Thoracic aorta (tissue), 1 donor: ENCODE results near the genes LILRB4, KIR3DL2, RDH13 and KMT5C.

DNA sequence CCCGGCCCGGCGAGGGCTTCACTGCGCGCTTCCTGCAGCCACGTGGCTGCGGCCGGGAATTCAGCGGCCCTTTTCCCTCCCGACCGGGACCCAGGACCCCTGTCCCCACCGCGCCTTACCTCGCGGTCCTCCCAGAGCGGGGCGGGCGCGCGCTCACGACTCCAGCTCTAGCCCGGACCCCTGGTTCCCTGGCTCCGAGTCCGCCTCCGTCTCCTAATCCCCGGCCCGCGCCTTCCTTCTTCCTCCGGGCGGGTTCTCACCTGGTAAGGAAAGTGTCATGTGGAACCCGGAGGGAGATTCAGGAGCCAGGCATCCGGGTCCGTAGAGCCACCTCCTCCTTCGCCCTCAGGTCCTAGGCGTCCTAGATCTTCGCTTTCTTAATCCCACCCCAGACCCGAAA, 1.7 kb downstream of the CDC42EP5 start:
- RAMPAGE, long total RNA, result no peak

DNA sequence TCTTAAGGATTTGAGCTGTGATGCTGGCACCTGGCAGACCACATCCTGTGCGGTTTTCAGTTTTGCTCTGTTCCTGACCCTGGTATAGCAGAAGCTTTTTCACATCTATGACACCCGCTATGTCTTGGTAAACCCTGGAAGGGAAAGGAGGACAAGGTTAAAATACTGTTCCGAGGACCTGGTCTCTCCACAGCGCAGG, 4.9 kb upstream of the LAIR2 start:
- RAMPAGE, long total RNA, result no peak

GRCh38 chr19:54532537-54533034, 30.0 kb downstream of the LAIR2 start:
- RAMPAGE, long total RNA, result no peak

GRCh38 chr19:54624189-54624715, 6.0 kb upstream of the LILRB1 start:
- RAMPAGE, long total RNA, result no peak

GRCh38 chr19:54662511-54663165, at the start of gene LILRB4:
Gene LILRB4, plus strand, starts transcription at chr19:54662985.
- RAMPAGE, long total RNA, result start-site peak on the plus strand at chr19:54662943-54663021, 61 reads

DNA sequence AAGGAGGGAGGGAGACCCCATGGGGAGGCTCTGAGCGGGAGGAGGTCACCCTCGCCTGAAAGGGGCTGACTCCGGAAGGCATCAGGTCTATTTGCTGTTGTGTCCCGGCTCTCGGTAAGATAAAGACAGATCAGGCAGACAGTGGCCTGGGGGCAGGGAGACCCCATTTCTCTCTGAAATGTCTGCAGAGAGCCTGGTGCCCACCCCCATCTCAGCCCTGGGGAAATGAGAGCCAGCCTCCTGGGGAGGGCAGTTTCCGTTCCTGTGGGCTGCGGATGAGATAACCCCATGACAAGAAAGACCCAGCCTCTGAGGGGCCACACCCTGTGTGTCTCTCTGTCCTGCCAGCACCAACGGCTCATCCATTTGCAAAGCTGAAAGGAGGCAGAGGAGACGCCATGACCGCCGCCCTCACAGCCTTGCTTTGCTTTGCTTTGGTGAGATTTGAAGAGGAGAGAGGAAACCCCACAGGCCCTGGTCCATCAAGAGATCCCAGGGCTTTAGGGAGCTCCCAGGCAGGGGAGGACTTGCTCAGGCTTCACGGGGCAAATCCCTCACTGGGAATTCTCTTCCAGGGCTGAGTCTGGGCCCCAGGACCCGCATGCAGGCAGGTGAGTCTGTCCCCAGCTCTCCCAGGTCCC, 28.1 kb upstream of the KIR3DL3 start:
- RAMPAGE, long total RNA, result no peak

- RAMPAGE, long total RNA, result no peak
Measured at GRCh38 chr19:54850341-54850792, at the start of gene KIR3DL2. Gene KIR3DL2, plus strand, starts transcription at chr19:54850443.

GRCh38 chr19:55062900-55063488, at the start of gene RDH13:
Gene RDH13, minus strand, starts transcription at chr19:55063148.
- RAMPAGE, long total RNA, result start-site peak on the minus strand at chr19:55063117-55063132, 29 reads

DNA sequence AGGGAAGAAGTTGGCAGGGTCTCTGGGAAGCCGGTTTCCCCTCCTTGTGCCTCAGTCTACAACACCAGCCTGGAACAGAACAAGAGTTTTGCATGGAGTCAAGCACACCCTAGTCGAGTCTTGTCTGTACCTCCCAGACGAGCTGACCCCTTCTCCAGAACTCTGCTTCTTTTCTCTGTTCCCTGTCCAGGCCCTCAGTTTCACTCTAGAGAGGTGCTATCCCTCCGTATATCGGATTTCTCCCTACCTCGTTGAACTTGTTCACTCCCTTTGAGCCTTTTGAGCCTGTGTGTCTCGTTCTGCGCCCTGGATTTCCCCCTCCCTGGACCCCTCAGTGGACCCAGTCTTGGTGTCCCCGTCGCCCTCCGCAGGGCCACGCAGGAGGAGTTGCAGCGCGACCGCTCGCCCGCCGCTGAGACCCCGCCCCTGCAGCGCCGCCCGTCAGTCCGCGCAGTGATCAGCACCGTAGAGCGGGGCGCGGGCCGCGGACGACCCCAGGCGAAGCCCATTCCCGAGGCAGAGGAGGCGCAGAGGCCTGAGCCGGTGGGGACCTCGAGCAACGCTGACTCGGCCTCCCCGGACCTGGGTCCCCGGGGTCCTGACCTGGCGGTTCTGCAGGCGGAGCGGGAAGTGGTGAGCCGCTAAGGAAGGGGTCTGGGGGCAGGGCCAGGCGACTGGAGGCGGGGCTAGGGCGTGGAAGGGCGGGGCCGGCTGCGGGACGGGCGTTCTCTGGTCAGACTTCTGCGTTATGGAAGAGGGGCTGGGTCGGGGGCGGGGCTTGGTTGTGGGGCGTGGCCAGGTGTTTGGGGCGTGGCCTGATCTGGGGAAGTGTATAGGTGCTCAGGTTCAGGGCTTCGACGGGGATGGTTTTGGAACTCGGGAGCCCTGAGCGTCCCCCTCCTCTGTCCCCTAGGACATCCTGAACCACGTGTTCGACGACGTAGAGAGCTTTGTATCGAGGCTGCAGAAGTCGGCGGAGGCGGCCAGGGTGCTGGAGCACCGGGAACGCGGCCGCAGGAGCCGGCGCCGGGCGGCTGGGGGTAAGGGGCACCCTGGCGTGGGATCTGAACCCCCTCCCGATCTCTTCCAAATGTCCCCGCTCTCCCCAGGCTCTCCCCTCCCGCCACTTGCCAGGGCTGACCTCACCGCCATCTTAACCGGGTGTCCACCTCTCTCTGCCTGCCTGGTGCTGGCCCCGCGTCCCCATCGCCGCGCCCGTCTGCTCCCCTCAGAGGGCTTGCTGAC, 5.6 kb downstream of the EPS8L1 start:
- RAMPAGE, long total RNA, result no peak

GRCh38 chr19:55088560-55089120, 13.0 kb downstream of the EPS8L1 start:
- RAMPAGE, long total RNA, result no peak

DNA sequence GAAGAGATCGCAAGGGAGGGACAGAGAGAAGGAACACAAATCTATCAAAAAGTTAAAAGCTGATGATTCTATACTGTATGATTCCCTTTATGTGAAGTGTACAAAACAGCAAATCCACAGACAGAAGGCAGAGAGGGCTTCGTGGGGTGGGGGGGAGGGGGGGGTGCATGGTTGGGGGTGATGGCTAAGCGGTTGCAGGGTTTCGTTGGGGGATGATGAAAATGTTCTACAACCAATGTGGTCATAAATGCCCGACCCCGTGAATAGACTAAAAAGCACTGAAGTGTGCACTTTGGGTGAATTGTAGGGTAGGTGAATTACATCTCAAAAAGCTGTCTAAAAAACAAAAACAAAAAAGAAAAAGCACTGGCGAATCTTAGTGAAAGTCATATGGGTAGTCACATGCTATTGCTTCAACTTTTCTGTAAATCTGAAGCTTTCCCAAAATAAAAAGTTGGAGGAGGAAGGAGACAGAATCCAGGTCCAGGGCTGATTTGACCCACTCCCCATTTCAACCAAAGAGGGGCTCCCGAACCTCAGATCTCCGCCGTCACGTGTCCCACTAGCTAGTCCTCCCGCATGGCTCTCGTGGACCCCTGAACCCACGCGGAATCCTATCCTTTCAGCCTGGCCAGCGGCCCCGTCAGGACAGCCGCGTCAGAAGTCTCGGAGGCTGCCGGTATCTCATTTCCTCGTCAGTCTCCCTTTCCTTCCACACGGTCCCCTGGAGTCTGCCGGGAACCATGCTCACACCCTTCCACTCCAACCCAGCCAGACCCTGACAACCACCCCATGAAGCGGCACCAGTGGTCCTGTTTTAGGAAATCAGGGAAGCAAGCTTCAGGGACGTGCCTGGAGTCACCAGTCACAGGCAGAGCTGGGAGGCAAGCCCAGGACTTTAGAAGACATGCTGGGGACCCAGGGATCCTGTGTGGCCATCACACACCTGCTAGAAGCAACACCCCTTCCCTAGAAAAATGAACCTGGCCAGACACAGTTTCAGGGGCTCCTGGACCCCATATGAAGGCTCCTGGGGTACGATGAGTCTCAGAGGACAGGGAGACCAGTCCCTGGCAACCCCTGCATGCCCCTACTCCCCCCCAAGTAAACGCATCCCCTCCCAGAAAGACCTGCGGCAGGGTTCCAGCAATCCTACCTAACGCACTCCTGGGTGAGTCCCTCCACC, 6.0 kb downstream of the PPP1R12C start:
- RAMPAGE, long total RNA, result no peak

- RAMPAGE, long total RNA, result start-site peak on the minus strand at chr19:55146440-55146472, 5 reads
Measured at GRCh38 chr19:55145986-55146788, 2.8 kb downstream of the TNNT1 start.

- RAMPAGE, long total RNA, result no peak
Measured at GRCh38 chr19:55159645-55160301, 2.2 kb upstream of the TNNI3 start.

- RAMPAGE, long total RNA, result no peak
Measured at GRCh38 chr19:55174481-55175443, 5.3 kb downstream of the SYT5 start.

DNA sequence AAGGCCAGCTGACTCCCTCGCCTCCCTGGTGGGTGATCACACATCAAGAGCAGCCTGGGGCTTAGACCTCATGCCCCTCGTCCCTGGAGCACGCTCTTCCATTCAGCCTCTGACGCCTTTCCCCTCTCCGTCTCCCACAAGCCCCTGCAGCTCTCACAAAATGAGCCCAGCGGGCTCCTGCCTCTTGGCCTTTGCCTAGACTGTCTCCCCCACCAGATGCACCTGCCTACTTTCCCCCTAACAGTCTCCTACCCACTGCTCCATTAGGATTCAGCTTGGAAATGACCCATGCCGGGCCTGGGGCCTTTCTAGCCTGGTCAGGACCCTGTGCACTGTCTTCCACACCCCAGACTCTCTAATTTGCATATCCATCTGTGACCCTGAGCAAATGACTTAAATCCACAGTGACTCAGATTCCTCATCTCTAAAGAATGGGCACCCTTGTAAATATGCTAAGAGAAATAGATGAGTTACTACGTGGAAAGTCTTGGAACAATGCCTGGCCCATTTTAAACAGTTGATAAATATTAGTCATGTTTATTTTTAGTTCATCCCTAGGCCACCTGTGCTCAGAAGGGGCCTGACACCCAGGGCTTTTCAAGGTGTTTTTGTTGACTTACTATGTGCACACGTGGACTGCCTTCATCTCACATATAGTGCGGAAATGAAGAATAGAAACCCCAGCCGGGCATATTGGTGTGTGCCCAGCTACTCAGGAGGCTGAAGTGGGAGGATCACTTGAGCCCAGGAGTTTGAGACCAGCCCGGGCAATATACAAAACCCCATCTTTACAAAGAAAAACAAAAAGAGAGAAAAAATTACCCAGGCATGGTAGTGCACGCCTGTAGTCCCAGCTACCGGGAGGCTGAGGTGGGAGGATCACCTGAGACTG, 739 bp upstream of the PTPRH start:
- RAMPAGE, long total RNA, result no peak

- RAMPAGE, long total RNA, result no peak
Measured at GRCh38 chr19:55239300-55239542, 10.7 kb upstream of the TMEM86B start.

DNA sequence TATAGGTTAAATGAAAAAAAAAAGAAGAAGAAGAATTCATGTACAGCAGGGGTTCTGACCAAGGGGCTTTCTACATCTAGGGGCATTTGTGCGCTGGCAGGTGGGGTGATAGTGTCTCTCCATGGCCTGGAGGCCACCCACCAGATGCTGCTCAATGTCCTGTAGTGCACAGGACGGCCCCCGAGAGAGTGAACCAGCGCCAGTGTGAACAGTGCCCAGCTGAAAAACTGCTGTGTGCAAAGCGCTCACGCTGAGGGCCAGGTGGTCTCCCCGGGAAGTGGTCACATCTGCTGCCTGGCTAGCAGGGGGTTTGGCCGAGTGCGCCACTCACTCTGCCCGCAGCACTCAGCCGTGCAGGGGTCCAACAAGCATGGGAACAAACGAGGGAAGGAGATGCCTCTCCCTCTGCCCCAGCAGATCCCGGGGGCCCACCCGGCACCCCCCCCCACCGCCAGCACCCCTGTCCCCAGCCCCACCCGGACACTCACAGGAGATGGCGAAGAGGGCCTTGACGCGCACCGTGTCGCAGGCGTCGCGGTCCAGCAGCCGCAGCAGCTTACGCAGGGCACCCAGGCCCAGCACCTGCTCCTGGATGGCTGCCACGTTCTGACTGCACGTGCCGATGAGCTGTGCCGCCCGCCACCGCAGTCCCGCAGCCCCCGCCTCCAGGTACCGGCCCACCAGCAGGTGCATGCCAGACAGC, 5.8 kb downstream of the HSPBP1 start:
- RAMPAGE, long total RNA, result no peak

GRCh38 chr19:55276123-55277263, 3.4 kb downstream of the HSPBP1 start:
- RAMPAGE, long total RNA, result no peak

- RAMPAGE, long total RNA, result no peak
Measured at GRCh38 chr19:55333629-55334324, 5.9 kb upstream of the KMT5C start.

DNA sequence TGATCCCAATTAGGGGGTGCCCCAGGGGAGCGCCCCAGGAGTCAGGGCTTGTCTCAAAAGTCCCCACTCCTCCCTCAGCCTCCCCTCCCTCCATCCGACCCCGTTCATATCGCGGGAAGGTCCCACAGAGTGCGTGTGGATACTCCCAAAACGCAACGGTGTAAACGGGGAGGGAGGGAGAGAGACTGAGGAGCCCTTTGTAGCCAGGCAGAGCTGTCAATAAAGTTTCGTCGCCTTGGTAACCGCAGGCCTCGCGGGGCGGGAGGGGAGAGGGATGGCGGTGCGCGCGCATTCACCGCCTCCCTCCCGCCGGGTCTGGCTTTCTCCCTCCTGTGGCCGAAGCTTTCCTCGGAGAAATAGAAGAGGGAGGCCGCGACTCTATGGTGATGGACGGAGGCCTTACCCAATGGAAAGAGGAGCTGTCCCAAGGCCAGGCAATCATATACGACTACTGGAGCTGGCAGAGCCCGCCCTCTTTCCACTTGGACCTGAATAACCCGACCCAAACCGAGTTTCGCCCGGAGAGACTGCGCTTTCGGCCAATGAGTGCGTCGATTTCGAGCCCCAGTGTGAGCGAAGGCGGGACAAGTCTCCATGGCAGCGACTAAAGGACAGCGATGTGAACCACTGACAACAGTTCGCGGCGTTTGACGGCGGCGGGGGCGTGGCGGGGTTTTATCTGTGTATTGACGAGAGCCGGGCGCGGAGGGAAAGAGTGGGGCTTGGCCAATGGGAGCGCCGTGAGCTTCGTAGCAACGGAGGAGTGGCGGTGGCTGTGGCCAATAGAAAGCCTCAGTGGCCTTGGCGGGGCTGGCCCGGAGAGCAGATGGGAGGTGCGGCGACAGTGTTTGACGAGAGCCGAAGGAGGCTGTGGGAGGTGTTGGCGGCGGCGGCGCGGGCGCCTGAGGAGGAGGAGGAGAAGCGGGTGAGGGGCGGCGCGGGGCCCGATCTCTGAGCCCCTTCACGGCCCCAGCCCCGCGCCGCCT, at the start of gene KMT5C:
Gene KMT5C (plus strand): TSS at position 844 of the 986 bp plus-strand sequence.
- RAMPAGE, long total RNA, result no peak